ENCODE measurements around the gene SRL.

GRCh38 chr16:3188696-3189813, 45.9 kb downstream of the ZNF200 start:
- PRO-cap, result no peak

- PRO-cap, result no peak
Observed at GRCh38 chr16:3235778-3236526, 994 bp upstream of the ZNF200 start.

DNA sequence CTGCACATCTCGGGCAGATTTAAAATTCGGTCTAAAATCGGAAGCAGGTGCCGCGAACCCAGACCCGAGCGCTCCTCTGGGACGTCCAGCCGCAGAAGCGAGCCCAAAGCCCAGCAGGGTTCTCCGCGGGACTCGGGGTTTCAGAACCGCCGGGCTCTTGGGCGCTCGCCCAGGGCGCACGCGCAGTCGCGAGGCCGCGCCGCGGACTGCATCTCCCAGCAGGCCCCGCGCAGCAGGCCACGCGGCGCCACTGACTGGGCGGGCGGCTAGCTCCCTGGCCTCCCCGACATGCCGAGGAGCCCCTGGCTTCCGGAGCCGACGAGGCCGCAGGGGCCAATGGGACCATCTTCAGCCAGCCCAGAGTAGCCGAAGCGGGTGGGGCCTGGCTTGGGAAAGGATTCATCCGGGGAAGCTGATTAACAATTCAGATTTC, 578 bp upstream of the ZNF263 start:
- PRO-cap, result bidirectional peak, plus-strand start at position 240 of the sequence, minus-strand start at position 115 of the sequence

DNA sequence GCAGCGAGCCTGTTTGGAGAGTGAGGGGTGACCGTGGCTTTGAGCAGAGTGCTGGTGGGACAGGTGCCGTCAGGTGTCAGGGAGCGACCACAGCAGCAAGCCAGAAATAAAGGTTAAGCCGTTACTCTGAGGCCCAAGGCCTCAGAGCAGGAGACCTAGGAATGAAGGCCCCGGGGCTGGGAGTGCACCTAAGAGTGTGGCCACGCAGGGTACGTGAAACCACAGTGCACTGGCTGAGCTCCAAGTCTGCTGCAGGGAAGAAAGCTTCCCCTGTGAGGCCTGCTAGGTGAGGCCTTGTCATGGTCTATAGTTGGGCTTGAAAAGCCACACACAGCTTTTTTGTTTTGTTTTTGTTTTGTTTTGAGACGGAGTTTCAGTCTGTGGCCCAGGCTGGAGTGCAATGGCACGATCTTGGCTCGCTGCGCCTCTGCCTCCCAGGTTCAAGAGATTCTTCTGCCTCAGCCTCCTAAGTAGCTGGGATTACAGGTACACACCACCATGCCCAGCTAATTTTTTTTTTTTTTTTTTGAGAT, 8.7 kb downstream of the CLUAP1 start:
- PRO-cap, result no peak

- PRO-cap, result no peak
Observed at GRCh38 chr16:3608686-3609230, 2.6 kb downstream of the SLX4 start.

DNA sequence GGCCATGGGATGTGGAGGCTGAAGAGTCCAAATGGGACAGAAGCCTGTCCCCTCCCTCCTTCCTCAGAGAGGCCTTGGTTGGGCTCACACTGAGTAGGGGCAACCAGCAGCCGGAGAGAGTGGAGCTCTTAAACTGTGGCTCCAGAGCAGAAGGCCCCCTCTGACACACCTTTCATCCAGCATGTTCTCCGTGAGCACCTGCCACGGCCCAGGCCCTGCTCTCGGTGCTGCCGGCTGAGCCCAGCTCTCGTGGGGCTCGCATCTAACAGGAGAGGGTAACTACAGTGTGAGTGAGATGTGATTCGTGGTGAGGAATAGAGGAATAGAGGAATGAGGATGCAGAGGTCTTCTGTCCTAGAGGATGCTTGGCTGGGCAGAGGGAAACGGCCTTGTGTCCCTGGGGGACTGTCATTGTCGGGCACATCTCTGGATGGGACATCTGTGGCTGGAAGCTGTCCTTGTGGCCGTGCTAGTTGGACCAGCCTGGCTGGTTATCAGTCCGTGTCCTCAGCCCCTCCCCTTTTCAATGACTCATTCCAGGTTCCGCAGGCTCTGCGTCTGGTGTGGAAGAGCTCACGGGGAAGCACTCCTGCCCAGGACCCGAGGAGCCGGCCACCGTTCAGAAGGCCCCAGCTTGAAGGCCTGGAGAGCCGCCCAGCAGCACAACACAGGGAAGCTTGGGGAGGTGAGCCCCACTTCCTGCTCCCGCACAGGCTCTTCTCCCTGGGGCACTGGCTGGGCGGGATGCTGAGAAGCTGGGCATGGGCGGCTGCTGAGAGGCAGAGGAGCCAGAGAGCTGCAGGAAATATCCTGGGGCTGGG, 11.9 kb upstream of the DNASE1 start:
- PRO-cap, result no peak

- PRO-cap, result no peak
Observed at GRCh38 chr16:3645219-3645796, 9.2 kb upstream of the DNASE1 start.

GRCh38 chr16:3656492-3656677, 1.9 kb downstream of the DNASE1 start:
- PRO-cap, result no peak

DNA sequence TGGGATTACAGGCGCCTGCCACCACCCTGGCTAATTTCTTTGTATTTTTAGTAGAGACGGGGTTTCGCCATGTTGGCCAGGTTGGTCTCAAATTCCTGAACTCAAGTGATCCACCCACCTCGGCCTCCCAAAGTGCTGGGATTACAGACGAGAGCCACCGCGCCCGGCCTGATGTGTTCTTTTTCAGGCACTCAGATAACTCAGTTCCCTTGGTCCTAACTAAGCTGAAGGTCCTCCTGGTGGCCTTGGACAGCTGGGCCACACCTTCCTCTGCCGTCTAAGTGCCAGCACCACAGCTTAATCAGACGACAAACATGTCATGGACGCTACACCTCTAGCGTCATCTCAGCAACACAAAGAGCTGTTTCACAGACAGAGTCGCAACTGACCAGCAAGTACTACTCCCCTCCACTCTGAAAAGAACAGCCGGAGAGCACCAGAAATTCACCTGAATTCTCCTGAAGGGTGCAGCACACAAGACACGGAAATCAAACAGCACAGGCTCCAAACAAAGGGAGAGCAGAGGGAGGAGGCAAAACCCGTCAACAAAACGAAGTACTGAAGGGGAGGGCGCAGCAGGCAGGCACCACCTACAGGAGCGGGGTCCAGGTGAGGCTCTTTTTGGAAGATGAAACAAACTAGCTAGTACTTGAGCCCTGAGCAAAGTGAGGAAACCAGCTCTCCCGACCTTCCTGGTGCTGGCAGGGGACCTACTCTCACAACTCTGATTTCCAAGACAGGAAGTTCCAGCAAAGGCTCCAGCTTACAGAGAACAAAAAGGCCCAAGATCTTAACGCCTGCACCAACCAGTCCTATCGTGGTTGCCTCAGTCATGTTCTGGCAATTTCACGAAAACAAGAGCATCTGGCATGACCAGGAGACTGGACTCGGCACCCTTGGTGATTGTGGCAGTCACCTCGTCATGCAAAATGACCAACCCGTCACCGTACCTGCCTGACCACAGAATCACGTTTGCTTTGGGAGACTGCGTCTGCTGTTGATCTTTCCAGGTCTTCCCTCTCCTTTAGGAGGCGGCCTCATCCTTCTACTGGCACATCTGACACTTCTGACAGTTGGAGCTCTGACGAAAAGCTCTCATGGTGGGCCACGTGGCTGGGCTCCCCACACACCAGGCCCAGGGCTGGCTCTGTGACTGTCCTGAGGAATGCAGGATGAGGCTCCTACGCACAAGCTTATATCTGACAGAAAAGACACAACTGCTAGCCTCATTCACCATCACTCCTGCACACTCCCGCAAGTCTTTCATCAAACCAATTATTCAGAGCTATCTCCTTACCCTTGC, 4.1 kb downstream of the TRAP1 start:
- PRO-cap, result no peak

- PRO-cap, result no peak
Observed at GRCh38 chr16:3729388-3729971, 12.2 kb upstream of the TRAP1 start.

DNA sequence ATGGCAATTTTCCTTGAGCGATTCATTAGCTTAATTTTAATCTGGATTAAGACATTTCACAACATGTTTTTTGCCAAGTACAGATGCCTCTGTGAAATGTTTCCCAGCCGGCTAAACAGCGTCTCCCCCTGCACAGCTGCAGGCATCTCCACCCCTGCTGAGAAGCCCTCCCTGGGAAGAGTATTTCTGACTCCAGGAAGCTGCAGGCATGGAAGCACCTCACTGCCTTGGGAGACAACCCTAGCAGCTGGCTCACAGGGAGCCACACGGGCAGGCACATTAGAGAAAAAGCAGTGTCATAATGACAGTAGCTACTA, 117.3 kb downstream of the ADCY9 start:
- PRO-cap, result no peak

- PRO-cap, result no peak
Observed at GRCh38 chr16:4021046-4021379, 95.2 kb downstream of the ADCY9 start.

DNA sequence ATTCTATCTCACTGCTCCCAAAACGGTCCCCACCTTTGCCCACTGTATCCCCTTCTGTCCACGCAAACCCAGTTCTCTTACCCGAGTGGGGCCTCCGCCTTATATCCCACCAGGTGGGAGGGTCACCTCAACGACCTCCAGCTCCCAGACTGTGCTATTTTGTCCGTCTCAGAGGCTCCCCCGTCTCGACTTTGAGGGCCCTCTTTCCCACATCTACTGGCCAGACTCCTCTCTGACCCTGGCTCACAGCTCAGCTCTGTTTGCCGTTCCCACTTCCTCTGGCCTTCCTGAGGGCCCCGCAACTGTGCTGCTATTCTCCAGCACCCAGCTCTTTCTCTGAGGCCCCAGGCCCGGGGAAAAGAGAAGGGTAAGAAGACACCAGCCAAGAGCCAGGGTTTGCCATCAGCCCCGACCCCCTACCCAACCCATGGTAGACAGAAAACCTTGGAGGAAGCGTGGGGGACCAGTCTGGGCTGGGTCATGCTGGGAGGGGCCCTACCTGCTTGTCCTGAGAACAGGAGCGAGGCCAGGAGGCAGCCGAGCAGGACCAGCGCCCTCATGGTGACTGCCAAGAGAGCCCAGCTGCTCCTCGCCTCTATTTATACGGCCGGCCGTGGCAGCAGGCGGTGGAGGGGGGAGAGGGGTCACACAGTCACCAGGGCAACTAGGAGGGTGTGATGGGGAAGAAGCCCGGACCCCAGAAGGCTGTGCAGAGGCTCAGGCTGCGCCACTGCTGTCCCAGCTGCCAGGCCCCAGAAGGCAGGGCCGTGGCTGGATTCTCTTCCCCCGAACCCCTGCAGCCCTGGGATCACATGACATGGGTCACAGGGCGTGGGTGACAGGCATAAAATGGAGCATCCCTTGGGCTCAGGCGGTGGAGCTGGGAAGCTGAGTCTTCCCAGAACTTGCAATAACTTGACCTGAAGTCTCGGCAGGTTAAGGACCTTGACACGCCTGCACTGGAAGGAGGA, at the start of gene SRL:
Gene SRL, minus strand, starts transcription at position 573 of the 971 bp plus-strand sequence.
- PRO-cap, result no peak

DNA sequence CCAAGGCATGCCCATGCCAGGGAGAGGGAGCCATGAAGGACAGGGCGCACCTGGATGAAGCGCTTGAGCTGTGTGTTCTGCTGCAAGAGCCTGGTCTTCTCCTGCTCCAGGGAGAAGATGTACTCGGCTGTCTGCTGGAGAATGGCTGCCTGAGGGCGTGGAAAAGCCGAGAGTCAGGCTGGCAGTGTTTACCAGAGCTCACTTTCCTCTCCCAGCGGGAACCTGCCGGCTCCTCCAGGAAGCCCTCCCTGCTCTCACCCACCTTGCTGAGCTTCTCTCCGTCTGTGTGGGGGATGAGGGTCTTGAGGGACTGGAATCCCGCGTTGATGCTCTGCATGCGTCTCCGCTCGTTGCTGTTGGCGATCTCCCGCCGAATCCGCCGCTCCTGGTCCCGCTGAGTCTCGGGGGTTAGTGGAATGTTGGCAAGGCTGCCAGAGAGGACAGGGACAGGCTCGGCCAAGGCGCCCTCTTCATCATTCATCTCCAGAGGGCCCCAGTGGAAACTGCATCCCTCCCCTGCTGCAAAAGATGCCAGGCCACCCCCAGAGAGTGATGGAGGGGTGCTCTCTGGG, 10.5 kb downstream of the TFAP4 start:
- PRO-cap, result no peak

DNA sequence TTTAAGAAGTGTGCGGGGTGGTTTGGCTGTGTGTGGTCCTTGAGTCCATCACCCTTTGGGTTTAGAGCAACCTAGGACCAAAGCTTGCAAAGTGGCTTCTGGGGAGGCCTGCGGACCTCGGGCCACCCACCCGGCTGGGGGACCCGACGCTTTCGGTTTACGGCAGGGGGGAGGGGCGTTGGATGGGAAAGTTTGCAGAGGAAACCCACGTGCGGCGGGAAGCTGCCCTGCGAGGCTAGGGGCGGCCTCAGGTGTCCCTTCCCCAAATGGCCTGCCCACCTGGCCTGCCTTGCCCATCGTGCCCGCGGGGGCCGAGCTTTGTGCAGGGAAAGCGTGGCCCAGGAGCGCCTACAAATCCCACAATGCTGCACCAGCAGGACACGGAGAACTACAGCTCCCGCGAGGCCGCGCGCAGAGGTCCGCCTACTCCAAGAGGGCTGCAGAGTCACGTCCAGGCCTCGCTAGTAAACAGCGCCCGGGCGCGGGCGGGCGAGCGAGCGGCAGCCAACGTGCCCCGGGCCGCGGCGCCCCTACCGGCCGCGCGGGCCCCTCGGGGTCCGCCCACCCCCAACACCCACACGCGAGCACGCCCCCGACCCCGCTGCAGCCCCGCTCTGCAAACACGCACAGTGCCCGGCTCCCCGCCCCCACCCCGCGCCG, 1.2 kb downstream of the TFAP4 start:
- PRO-cap, result bidirectional peak, plus-strand start at position 467 of the sequence, minus-strand start at position 304 of the sequence

GRCh38 chr16:4306379-4307229, 9.3 kb upstream of the GLIS2 start:
- PRO-cap, result no peak

- PRO-cap, result no peak
Observed at GRCh38 chr16:4327093-4327676, 11.3 kb downstream of the GLIS2 start.

- PRO-cap, result no peak
Observed at GRCh38 chr16:4340824-4341624, 10.1 kb downstream of the PAM16 start.

- PRO-cap, result no peak
Observed at GRCh38 chr16:4372465-4372993, 881 bp downstream of the VASN start.

GRCh38 chr16:4389009-4389735, 17.5 kb downstream of the VASN start:
- PRO-cap, result no peak

Data from osteocyte (in vitro differentiated cells).